A172 (cell line): Measurements from ENCODE around the gene BTAF1.

- RAMPAGE, long total RNA: no peak
These were observed 53.4 kb downstream of the PANK1 start for GRCh38 chr10:89591463-89592313.

DNA sequence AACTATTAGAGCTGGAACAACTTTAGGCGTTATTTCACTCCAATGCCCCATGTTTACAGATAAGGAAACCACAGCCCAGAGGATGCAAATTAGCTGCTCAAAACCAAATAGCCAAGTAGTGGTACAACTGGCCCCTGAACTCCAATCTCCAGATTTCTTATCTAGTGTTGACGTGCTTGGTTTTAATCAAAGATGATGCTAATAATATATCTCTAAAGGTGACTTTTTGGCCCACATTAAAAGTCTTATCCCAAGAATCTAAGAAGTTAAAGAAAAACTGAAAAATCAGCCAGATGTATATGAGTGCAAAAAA is 2.6 kb downstream of the ANKRD1 start:
- RAMPAGE, long total RNA: no peak

DNA sequence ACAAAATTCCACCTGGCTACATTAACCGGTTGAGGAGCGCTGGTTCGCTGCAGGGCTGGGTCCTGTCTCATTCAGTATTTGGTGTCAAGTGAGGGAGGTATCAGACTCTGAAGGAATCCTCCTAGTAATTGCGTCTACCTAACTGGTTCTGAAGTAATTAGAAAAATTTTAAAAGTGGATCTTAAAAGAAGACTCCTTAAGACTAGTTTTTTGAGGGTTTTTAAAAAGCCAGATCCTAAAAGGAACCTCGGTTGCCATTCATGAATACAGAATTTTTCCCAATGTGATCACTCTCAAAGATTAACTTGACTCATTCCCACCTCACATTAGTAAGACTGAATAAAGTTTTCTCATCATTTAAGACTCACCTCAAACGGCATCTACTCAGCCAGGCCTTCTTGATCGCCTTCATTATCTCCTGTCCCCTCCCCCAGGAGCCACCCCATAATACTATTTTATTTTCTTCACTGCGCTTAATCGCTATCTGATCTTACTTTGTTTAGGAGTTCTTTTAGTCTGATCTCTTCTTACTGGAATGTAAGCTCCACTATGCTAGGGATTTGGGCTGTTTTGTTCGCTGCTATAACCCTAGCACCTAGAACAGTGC is 56.0 kb upstream of the PCGF5 start:
- RAMPAGE, long total RNA: no peak

- RAMPAGE, long total RNA: no peak
These were observed 2.3 kb downstream of the PCGF5 start for GRCh38 chr10:91222495-91223410.

DNA sequence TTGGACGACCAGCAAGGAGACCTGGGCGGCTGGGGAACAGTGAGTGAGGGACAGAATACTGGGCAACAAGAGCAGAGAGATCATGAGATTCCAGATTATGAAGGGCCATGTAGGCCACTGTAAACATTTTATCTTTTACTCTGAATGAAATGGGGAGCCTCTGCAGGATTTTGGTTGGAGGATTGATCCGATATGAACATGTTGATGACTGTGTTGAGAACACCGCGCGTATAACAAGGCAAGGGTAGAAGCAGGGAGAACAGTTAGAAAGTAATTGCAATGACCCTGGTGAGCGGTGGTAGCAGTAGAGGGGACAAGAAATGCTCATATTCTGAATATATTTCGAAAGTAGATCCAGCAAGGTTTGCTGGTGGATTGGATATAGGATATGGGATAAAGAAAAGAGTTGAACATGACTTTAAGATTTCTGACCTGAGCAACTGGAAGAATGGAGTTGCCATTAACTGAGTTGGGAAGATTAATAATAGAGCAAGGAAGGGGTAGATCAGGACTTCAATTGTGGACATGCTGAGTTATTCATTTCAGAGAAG is 24.0 kb downstream of the PCGF5 start:
- RAMPAGE, long total RNA: no peak

GRCh38 chr10:91341016-91341457 is 69.1 kb upstream of the HECTD2 start:
- RAMPAGE, long total RNA: no peak

DNA sequence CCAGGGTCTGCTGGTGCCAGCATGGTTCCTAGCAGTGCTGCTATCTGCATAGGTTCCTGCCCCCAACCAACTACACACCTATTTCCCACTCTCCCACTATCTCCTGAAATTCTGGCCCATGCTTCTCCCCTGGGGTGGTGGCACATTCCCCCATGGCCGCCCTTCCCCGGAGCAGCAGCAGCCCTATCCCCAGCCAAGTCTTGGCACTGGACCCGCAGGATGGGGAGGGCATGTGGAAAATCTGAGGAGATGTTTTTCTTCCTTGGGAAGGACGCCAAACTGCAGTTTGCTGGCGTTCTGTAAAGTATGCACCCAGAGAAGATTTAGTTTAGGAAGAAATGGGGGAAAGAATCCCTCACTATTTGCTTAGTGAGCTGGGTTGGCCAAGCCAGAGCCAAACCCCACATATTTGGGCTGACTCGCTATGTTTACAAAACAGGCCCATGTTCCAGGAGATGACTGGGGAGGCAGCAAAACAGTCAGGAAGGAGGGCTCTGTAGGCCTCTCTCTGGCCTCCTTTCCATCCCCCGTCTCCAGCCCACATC is 42.5 kb downstream of the PPP1R3C start:
- RAMPAGE, long total RNA: no peak

DNA sequence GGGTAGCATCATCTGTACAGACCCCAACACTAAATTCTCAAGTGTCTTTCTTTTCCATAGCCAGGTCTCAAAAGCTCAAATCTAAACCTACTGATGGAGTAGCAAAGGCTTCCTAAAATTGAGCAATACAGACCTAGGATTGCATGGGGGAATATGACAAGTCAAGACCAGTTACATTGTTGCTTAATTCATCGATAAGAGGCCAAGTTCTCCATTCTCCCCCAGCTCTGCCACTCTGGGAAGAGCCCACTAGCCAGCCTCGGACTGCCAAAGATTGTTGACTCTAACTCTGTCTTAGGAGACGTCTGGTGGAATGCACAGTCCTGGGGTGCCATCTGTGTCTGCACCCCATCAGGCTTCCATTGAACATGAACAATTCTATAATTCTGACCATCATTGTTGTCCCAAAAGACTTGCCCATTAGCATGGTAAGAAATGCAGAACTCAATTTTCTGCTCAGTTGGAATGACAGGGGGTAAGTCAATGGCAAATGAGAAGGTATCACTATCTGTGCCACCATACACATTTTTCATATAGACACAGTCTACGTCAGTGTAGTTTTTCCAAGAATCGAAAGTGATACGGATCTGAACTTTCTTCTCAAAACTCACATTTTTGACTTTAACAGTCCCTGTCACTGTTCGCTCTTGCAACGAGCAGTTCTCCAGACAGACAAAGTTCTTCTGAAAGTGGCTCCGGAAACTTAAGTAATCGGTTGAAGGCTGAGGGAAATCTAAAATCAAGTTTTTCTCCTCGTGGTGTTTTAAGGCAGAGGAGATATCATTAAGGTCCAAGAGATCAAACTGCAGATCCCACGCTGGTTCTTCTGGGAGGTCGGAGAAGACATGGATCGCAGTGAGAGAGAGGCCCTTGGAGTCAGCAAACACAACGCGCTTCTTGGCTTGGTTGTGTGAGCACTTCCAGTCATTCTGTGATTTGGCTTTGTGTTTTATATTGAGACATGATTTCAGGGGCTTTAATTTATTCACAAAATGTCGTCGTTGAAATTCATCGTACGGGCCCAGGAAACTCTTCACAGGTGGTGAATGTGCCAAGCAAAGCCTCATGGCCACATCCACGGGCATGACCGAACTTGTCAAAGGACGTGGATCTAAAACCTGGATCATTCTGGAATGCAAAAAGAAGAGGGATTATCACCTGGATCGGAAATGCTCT is 2.7 kb downstream of the PPP1R3C start:
- RAMPAGE, long total RNA: no peak

DNA sequence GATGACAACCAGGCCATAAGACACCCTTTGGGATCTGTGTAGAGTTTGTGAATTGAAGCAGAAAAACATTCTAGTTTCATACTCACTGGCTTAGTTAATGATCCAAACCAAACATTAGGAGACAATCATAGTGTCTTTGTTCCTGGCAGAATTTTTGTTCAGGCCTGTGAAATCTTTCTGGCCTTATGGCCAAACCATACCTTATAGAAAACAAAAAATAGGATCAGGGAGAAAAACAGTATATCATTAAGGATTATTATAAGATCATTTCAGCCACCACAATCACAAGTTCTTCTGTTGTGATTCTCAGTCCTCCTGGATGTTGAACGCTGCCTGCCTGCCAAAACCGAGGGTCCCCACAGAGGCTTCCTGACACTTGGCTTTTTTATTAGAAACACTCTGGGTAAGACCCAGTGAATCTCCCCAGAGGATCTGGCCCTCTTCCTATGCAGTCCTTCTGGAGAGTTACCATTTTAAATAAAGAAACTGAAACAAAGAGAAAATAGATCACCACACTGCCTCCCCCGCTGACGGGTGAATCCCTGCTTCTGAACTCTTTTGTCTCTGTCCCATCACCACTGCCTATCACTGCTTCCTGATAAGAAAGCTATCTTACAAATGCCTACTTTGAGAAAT is 79.3 kb upstream of the PPP1R3C start:
- RAMPAGE, long total RNA: no peak

DNA sequence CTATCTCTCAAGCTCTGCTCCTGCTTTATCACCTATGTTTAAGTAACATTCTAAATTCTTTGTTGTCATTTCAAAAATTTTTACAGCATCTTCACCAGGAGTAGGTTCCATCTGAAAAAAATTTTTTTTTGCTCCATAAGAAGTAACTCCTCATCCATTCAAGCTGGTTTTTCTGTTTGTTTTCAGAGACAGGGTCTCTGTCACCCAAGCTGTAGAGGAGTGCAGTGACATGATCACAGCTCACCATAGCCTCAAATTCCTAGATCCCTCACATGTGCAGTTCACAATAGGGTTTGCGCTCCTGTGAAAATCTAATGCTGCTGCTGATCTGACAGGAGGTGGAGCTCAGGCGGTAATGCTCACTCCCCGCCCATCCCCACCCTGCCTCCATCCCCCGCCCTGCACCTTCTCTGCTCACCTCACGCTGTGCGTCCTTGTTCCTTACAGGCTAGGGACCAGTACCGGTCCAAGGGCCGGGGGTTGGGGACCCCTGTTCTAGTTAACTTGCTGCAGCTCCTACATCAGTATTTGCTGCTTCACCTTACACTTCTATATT is 2.1 kb upstream of the TNKS2 start:
- RAMPAGE, long total RNA: no peak

GRCh38 chr10:91812572-91813391 is 14.6 kb downstream of the TNKS2 start:
- RAMPAGE, long total RNA: no peak

DNA sequence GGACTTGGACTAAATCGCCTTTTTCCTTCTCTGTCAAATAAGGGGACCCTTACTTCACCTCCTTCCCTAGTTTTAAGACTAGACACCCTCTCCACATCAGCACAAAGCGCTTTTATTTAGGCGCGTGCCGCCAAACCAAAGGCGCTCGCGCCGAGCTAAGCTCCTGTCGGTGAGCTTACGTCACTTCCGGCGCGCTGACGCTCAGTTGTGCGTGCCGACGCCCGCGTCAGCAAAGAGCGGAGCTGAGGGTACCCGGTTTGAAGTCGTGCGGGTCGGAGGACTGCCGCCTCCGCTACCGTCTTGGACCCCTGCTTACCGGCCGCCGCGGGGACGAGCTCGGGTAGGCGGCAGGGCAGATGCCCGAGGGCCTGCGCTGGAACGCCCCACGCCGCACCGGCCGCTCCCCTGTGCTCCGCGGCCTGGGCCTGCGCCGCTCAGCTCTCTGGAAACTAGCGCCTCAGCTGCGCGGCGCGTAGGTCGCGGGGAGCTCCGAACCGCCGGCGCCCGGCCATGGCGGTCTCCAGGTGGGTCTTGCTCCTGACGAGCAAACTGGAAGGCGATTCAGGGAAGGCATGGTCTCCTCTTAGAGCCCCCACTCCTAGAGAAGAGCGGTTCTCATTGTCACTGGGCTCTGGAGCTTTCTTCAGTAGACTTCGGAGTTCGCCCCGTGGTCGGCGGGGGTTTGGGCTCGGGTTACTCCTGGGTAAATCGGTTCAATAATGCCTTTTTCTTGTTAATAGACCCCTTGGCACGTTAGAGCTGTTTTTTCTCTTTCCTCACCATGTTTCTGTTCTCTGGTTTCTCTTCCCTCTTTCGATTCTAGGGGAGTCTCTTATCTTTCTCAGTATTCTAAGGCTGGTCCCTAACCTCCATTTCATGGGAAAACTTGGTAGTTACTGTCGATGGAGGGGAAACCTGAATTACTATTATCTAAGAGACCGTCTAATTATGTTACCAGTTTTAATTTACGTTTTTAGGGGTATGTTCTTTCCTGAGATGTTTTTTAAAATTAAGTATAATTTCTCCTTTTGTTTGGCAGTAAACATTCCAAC is at the start of gene BTAF1:
Gene BTAF1 (plus strand): TSS at position 204 of the 1,052 bp plus-strand sequence.
- RAMPAGE, long total RNA: no peak

DNA sequence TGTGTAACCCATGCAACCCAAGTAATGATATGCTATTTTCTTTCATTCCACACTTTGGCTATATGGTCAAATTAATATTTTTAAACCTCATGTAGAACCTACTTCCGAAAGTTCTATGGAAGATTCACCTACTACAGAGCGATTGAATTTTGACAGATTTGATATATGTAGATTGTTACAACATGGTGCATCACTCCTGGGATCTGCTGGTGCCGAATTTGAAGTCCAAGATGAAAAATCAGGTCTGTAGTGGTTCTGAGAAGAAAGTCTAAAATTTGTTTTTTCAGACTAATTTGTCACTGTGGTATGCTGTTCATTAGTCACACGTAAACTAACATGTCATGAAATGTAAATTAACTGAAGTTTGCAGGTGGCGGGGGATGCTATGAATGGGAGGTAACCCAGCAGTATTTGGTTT is 18.8 kb downstream of the BTAF1 start:
- RAMPAGE, long total RNA: no peak

DNA sequence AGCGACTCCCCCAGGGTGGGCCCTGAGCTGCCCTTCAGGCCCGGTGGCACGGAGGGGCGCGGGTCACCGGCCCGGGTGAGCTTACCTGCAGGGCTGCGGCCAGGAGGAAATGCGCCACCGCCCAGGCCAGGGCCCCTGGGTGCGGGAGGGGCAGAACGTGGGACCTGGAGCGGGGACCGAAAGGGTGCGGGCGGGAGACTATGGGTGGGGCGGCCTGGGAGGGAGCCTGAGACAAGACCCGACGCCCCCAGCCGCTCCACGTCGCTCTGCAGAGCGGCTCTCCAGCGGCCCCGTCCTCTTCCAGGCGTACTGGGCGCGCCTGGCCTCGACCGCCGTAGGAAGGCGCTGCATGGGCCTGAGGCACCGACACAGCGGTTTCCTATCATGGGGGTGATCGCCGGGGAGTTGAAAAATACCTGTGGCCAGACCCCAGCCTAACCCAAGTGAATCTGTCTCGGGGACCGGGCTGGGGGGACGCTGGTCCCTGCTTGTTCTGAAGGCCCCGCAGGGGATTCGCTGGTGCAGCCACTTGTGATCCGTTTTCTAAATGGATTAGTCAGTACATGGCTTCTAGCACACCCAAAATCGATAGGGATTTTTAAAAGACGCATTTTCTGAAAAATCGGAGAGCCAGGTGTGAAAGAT is 122.3 kb downstream of the BTAF1 start:
- RAMPAGE, long total RNA: no peak

DNA sequence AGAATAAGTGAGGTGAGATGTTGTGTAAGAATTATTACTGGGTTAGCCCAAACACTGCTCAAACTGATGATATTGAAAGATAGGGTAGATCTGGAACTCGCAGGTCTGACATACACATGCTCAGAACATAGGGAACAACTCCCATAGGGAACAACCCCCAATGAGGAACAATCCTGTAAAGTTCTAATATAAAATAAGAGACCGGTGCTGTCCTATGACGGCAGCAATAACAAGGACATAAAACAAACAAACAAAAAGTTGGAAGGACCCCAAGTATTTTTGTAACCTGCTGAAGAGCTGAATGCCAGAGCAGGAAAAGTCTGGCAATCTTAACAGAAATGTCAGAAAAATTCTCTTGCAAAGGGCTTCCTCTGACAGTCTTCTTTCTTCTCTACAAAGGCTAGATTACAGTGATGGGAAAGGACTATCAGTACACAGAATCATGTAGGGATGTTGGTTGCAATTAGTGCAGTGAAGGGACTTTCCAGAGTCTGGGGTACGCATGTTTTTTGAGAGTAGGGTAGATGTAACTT is 35.6 kb downstream of the IDE start:
- RAMPAGE, long total RNA: no peak

GRCh38 chr10:92834364-92835048 is 13.8 kb upstream of the EXOC6 start:
- RAMPAGE, long total RNA: no peak

- RAMPAGE, long total RNA: no peak
These were observed 118.1 kb downstream of the MYOF start for GRCh38 chr10:93363955-93364449.

DNA sequence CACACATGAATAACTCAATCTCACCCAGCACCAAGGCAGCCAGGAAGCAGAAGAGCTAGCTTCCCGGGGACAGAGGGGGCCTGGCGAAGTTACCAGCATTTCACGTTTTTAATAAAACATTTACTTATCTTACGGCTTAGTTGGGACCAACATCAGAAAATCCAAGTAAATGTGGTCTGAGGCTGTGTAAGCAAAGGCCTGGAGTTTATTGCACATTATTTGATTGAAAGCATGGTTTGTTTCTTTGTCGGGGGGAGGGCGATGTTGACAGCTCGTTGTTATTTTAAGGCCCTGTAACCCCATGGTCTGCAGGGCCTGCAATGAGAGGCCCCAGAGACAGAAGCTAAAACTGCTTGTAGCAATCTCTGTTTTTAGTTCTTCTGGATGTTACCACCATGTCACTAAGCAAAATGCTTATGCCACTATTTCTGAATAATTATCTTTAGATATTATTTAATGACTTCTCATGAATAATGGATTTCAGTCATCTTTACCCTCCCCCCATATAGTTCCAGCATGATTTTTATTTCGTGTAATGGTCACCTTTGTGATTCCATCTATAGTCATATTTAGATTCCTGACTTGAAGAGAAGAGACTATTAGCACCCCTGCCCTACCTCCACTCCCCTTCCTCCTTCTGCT is 88.9 kb downstream of the MYOF start:
- RAMPAGE, long total RNA: no peak

- RAMPAGE, long total RNA: no peak
These were observed 47.2 kb downstream of the MYOF start for GRCh38 chr10:93434868-93435401.

DNA sequence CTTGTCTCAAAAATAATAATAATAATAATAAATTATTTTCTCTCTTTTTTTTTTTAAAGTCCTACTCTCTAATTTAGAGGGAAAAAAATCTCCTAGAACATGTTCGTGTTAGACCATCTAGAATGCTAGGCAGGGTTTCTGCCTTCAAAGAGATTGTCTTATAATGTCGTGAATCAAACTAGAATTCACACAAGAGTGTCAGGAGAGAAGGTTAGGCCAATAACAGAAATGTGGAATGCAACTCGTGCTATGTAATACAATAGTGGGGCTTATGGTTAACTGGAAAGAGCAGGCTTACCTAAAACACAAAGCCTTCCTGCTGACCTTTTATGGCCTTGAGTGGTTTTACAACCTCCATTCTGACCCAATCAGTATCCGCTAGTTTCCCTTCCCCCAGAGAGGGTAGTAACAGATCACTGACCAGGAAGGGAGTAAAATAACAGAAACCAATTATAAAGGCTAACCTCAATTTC is 46.2 kb downstream of the MYOF start:
- RAMPAGE, long total RNA: no peak